Gastrocnemius medialis (tissue), 3 donors: ENCODE measurements around a stretch of chr9.

- PRO-cap = no peak
- RAMPAGE, long total RNA, 3 experiments = start-site peak on the plus strand in 2 of 3 experiments, at chr9:113501466-113501573 at its widest, 24 to 30 reads per replicate
Measured at GRCh38 chr9:113501022-113502183, 37.9 kb downstream of the RGS3 start.

GRCh38 chr9:113519743-113520143, 56.2 kb downstream of the RGS3 start:
- PRO-cap = no peak
- RAMPAGE, long total RNA, 3 experiments = no peak in any of the 3 experiments

DNA sequence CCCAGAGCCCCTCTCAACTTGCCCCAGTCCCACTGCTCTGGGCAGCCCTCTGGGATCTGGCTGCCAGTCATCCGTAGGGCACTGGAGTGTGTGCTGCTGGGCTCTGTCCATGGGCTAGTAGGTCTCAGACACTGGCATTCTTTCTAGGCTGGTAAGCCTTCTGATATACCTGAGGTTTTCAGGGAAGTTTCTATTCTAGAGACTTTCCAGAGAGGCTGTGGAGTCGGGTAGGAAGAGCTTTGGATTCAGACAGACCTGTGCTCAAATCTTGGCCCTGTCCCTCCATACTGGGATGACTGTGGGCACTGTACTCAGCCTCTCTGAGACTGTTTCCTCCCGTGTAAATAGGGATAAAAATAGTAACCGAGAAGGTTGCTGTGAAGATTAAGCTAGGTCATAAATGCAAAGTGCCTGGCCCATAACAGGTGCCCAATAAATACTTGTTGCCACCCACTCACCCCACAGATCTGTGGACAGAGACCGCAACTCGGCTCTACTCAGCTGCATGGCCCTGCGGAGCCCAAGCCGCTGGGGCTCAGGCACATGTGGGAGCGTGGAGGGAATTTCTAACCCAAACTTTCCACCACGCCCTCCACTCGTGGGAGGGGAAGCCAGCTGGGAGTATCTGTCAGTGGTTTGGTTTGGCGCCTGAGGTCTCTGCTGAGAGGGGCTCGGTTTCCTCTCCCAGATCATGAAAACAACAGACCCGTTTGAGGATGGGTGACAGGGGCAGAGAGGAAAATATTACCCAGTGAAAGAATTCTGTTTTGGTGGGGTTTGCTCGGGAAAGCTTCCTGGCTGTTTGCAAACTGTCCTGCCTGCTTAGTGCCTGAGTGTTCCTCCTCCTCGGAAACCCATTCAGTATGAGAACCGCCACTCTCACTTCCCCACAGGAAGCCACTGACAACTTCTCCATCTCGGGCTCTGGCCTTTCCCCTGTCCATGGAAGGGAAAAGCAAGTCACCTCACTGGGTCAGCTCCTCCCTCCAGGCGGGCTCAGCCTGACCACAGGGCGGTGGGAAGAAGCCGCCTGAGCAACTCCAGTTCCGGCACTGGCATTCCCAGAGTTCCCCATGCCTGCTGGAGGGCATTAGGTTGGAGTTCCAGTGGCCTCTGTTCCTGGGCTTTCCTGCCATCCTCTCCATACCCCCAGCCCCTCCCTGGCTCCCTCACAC, 59.9 kb downstream of the RGS3 start:
- PRO-cap = unidirectional peak, plus-strand start at position 462 of the sequence
- RAMPAGE, long total RNA, 3 experiments = no peak in any of the 3 experiments

- PRO-cap = no peak
- RAMPAGE, long total RNA, 3 experiments = no peak in any of the 3 experiments
Measured at GRCh38 chr9:113557450-113558017, 94.0 kb downstream of the RGS3 start.

GRCh38 chr9:113963736-113964816, 88.0 kb downstream of the ZNF618 start:
- PRO-cap = no peak
- RAMPAGE, long total RNA, 3 experiments = no peak in any of the 3 experiments

DNA sequence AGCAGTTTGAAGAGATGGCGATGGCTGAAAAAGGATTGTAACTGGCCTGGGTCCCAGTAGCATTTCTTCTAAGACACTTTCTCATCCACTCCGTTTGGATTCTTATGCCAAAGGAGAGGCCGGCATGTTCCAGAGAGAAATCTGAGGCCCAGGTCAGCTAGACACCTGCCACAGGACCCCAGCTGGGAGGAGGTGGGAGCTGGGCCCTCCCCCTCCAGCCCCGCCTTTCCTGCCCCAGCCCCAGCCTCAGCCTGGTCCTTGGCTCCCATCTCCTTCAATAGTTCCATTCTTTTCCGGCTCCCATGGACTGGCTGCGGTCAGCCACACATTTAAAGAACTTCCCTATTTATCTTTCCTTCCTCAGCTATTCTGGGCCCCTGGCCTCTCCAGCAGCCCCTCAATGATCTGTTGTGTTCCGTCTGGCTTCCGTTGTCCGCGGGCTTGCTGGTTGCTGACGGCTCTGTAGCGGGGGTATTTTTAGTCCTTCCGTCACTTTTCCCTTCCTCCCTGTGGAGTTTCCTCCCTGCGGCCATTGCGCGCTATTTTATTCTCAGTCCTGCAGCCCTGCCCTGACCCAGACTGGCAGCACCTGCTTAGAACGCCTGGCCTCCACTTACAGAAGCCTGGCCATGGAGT, 73.9 kb downstream of the AMBP start:
- PRO-cap = unidirectional peak, minus-strand start at position 435 of the sequence
- RAMPAGE, long total RNA, 3 experiments = no peak in any of the 3 experiments

DNA sequence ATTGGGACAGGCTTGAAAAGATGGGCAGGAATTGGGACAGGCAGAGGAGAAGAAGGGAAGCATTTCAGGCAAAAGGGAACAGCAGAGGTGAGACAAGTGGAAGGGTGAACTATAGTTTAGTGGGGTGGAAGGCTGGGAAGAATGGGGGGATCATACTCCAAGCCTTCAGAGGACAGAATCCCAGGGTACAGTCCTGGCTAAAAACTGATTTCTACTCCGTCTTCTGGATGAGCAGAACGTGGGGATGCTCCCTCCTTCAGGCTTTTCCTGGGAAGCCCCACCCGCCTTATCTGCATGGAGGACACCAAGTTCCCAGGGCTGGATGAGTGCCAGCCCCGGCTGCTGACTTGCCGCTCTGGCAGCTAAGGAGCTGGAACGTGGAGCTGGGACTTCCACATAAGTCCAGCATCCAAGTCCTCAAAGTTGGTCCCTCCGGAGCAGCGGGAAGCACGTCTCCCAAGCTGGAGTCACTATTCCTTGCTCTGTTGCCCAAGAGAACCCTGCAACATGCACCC, 14.0 kb upstream of the KIF12 start:
- PRO-cap = no peak
- RAMPAGE, long total RNA, 3 experiments = no peak in any of the 3 experiments

DNA sequence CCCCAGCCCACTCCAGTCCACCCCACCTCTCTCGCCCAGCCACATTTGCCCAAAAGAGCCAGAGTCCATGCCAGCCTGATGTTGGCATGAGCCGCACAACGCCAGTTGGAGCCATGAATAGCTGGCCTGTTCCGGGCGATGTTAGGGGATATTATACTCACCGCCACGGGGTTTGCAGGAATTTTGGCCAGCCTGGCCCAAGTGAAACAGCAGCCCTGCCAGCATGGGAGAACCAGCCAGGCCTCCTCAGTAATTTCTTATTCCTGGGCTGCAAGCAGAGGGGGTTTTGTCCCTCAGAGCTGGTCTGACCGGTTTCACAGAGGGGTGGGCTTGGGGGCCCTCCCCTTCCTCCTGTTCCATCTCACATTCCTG, 49.9 kb downstream of the COL27A1 start:
- PRO-cap = unidirectional peak, plus-strand start at position 177 of the sequence
- RAMPAGE, long total RNA, 3 experiments = no peak in any of the 3 experiments

DNA sequence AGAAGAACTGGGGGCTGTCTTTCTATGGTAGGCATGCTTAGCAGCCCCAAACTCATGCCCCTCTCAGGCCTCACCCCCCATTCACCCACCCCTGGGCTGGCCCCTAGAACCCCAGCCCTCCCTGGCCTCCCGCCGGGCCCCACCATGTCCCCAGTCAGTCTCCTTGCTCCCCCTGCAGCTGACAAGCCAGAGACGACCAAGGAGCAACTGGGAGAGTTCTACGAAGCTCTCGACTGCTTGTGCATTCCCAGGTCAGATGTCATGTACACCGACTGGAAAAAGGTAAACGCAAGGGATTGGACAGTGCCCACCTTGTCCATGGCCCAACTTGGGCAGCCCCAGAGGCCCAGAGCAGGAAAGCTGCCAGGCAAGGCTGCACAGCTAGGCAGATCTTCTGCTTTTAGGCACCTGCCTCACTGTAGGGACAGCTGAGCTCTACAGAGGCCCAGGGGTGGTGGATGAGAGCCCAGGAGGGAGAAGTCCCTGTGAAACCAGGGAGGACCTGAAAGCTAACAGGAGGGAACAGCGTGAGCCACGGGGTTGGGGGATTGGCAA, 2.1 kb downstream of the ORM2 start:
- PRO-cap = no peak
- RAMPAGE, long total RNA, 3 experiments = no peak in any of the 3 experiments

DNA sequence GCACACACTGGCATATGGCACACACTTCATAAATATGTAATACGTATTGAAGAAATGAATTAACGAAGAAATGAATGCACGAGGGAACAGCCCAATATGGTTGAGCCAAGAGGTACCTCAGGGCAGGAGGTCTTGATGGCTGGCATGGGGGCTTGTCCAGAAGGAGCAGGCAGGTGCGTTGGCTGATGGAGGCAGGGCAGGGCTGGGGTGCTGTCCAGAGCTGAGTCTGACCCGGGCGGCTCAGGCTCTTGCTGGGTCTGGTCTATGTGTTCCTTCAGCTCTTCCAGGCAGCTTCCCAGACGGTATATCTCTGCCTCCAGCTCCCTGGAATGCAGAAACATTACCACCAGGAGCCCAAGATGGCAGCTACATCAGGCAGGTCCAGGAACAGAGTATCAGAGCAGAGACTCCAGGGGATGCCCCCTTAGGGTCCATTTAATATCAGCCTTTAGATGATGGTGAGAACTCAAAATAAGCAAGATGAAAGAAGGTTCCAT, 26.1 kb downstream of the AKNA start:
- PRO-cap = no peak
- RAMPAGE, long total RNA, 3 experiments = no peak in any of the 3 experiments

GRCh38 chr9:114386228-114386996, 1.4 kb downstream of the AKNA start:
- PRO-cap = no peak
- RAMPAGE, long total RNA, 3 experiments = no peak in any of the 3 experiments

- PRO-cap = no peak
- RAMPAGE, long total RNA, 3 experiments = no peak in any of the 3 experiments
Measured at GRCh38 chr9:114591275-114591837, 3.8 kb downstream of the ATP6V1G1 start.

DNA sequence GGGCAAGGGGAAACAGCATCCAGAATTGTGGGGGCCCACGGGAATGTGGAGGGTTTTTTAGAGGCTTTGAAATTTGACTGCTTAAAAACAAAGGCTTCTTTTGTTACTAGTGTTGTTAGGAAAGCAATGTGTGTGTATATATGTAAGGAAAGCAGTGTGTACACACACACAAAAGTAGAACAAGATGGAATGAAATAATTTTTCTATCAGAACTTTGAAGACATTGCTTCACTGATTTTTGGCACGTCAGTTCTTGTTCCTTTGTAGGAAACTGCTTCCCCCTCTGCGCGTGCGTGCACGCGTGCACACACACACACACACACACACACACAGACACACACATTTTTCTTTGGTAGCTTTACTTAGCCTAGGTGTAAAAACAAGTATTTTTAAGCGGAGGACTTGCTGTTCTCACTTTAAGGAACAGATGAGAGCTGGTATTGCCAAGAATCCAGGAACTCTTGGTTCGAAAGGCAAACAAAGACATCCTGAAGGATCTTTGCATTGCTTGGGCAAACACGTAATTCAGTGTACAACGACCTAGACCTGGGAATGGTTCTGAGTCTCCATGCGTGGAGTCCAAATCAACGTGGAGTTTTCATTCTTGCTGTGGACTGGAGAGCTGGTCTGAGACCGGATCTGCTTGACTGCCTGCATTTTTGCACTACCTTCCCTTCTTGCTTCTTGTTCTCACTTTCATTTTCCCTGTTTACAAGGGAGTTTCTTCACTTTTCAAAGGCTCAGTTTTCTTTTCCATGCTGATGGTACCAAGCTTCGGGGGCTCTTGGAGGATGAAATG, 8.1 kb downstream of the TMEM268 start:
- PRO-cap = no peak
- RAMPAGE, long total RNA, 3 experiments = no peak in any of the 3 experiments

DNA sequence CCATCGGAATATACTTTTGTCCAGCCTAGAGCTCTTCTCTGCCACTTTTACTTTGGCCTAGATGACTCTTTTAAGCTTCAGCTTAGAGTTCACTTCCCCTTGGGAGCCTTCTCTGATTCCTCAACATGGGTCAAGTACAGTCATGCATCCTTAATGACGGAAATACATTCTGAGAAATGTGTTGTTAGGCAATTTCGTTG, 14.9 kb upstream of the TNFSF15 start:
- PRO-cap = no peak
- RAMPAGE, long total RNA, 3 experiments = no peak in any of the 3 experiments

- PRO-cap = no peak
- RAMPAGE, long total RNA, 3 experiments = no peak in any of the 3 experiments
Measured at GRCh38 chr9:115084022-115084655, 33.8 kb downstream of the TNC start.

DNA sequence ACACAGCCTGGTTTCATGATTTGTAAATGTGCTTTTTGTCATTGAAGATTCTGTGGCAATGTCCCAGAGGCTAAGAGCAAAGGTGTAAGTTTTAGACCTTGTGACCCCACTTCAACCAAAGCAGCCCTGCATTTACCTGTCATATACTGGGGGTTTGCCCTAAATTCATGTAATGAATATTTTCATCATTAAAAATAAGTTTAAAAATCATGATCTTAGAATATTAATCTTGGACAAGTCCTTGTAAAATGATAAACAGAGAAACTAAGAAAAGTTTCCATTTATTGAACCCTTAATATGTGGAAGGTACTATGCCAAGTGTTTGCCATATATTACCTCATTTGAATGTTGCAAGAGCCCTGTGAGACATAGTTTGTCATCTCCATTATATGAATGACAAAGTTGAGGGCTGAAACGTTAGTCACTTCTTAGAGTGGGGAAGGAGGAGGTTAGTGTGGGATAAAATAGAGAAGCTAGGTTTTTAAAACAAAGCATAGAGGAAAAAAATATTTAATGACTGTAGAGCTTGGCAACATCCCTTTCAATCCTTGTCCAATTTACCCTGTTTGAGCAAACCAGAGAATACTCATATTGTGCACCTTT, 2.1 kb downstream of the TNC start:
- PRO-cap = no peak
- RAMPAGE, long total RNA, 3 experiments = no peak in any of the 3 experiments

DNA sequence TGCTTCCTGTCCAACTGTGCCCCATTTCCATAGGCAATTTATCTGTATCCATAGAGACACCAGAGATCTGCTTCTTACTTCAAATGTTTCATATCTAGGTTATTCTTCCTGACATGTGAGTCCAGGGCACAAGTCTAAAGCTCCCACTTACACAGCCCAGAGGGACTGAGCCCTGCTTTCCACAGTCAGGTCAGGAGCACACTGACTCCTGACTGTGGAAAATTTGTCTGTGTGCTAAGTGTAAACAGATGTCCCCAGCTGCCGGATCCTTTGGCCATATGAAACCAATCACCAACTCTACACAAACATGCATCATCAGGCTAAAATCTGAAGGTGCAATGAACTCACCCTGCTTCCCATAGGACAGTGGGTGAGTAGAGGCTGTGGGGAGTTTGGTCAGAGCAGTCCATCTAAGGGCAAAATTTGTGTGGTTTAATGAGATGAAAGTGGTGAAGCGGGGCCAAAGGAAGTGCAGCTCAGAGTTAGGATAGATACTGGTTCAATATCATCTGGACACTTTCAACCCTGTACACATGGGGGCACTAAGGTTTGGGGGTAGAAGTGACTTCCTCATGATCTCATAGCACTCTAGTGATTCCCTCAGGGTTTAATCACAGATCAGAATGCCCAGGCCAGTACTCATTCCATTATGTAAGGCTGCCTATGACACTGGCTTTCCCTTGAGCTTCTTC, 85.3 kb upstream of the TNC start:
- PRO-cap = no peak
- RAMPAGE, long total RNA, 3 experiments = no peak in any of the 3 experiments

GRCh38 chr9:115478249-115479061, 360.5 kb upstream of the TNC start:
- PRO-cap = no peak
- RAMPAGE, long total RNA, 3 experiments = no peak in any of the 3 experiments

DNA sequence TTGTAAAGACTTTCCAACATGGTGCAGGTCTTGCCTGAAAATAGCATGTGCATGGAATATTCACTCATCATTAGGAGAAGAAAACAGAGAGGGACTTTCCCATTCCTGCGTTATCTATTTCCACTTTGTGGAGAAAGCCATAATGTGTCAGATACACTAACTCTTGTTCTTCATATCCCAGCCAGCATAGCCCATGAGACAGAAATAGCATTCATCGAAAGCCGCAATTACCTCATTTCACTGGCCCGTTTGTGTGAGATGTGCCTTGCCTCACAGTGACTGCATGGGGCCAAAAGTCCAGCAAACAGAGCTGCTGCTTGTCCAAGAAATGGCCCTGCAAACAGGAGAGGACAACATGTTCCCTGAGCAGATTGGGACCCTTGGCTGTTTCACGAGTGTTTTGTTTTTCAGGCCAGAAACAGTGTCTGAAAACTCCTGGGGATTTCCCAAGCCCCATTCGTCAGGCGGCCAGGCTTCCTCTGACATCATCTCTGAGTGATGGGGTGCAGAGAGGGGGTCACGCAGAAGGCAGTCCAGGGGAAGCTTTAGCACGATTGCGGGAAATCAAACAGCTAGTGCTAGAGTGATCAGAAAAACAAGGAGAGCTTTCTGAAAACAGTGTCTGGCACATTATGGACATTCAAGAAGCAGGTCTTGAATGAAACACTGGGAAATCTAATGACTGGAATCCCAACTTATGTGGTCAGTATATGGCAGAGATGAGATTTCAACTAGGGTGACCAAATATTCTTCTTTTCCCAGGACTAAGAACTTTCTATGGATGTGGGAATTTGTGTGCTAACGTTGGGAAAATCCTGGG, 503.5 kb upstream of the PAPPA start:
- PRO-cap = no peak
- RAMPAGE, long total RNA, 3 experiments = no peak in any of the 3 experiments

DNA sequence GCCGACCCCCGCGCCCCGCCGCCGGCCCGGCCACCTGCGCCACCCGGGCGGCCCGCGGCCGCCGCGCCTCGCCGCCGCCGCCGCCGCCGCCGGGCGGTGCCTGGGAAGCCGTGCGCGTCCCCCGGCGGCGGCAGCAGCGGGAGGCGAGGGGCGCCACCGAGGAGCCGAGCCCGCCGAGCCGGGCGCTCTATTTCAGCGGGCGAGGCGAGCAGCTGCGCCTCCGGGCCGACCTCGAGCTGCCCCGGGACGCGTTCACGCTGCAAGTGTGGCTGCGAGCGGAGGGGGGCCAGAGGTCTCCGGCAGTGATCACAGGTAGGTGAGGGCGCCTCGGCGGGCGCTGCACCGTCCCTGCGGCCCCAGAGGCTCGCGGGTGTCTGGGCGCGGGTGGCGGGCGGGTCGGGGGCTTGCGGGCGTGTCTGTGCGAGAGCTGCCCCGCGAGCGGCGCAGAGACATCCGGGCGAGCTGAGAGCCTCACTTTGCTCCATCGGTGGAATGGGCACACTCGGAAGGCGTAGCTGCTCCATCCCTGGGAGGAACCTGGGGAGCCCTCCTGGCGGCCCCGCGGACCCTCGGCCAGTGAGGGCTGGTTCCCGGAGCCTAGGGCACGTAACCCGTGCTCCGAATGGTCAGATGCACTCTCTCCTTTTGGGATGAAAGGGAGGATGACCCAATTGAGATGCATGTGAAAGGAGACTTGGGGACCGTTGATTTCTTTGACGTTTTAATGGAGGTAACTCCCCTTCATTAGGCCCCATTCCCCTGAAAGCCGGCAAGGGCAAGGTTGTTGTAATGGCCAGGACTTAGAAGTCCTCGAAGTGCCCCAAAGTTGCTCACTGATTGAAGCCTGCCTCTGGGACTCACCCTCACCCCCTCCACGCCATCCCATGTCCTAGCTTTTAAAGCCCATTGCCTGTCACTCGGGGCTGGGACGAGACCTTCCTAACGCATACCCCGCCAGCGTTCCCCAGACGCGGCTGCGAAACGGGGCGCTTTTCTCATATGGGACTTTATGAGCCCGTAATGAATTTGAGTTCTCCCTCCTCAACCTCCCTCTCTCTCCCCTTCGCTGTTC, 1.0 kb downstream of the PAPPA start:
- PRO-cap = bidirectional peak, plus-strand start at position 439 of the sequence, minus-strand start at position 265 of the sequence
- RAMPAGE, long total RNA, 3 experiments = no peak in any of the 3 experiments